Metastatic Liver Carcinoma in the Adrenal Gland (tissue), 2 donors: ENCODE data around the genes C1orf50, CFAP144 and MPL.

DNA sequence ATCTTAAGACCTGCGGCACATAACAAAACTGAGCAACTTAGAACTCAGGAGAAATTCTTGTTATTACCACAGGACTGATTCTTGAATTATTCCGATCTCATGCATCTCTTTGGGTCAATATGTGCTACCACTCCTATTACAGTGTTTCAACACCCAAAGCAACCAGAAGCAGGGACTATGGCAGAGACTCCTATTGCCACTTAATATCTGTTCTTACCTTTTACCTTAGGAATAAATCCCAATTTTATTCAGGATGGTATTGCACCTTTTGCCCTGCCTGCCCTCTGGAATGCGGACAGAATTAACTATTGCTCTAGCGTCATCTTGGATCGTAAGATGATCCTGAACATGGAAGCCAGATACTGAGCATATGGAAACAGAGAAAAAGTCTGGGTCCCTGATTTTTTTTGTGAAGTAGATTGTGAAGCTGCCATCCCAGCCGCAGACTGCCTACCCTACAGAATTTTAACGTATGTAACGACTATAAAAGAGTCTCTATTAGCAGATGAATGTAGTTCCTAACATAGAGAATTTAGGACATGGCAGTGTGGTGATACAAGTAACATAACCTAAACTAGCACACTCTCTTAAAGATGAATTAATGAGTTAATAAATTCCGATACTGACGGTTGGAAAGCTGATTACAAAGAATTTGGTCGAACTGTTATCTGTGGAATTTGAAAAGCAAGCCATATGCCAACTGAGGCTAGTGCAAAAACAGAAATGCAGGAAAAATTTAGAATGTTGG, 51.2 kb downstream of the FOXJ3 start:
- PRO-cap, 2 experiments, result no peak in any of the 2 experiments

GRCh38 chr1:42333765-42334142, 1.3 kb downstream of the FOXJ3 start:
- PRO-cap, 2 experiments, result no peak in any of the 2 experiments

GRCh38 chr1:42698036-42699091, 16.1 kb downstream of the YBX1 start:
- PRO-cap, 2 experiments, result no peak in any of the 2 experiments

GRCh38 chr1:42703401-42704275, 21.4 kb downstream of the YBX1 start:
- PRO-cap, 2 experiments, result no peak in any of the 2 experiments

GRCh38 chr1:42735776-42736382, 4.2 kb downstream of the CLDN19 start:
- PRO-cap, 2 experiments, result no peak in any of the 2 experiments

GRCh38 chr1:42766912-42768046, at the start of gene C1orf50:
TSS of gene C1orf50 (plus strand) at chr1:42767249.
- PRO-cap, 2 experiments, result peak in 2 of 2 experiments; most common plus-strand start chr1:42767285 (in 2); most common minus-strand start chr1:42766986 (in 2)

GRCh38 chr1:42967078-42967680, 8.5 kb upstream of the SLC2A1 start:
- PRO-cap, 2 experiments, result no peak in any of the 2 experiments

DNA sequence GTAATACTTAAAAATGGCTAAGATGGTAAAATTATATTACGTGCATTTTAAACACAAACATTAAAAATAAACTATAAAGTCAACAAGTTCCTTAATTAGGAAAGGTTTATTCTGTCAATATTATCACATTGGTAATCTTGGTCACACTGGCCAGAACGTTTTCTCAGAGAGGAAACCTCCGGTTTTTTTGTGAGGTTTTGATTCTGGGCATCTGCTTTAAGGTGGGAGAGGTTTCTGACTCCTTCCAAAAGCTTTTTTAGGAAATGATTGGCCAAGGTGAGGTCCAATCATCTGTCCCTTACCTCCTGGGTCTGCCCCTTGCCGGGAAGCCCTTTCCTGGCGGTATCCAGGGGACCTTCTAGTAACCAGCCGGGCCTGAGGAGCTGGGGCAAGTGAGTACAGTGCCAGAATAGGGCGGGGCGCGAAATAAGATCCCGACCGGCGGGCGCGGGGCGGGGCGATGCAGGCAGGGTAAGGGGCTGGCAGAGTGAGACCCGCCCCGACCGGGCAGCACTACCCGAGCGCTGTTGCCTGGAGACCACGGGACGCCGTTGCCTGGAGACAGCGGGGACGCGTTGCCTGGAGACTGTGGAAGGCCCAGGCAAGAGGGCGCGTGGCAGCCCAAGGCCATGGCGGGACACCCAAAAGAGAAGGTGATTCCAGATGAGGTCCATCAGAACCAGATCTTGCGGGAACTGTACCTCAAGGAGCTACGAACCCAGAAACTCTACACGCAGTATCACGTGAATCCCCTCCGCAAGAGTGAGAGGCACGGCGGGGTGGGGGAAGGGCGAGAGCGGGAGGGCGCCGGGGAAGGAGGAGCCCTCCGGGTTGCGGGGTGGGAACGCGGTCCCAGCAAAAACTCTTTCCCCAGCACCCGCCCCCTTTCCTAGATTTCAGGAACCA, at the start of gene CFAP144:
Gene CFAP144 (plus strand): TSS at position 582 of the 906 bp plus-strand sequence.
- PRO-cap, 2 experiments, result no peak in any of the 2 experiments

- PRO-cap, 2 experiments, result no peak in any of the 2 experiments
These were observed 34.0 kb upstream of the TMEM125 start for GRCh38 chr1:43235719-43236196.

DNA sequence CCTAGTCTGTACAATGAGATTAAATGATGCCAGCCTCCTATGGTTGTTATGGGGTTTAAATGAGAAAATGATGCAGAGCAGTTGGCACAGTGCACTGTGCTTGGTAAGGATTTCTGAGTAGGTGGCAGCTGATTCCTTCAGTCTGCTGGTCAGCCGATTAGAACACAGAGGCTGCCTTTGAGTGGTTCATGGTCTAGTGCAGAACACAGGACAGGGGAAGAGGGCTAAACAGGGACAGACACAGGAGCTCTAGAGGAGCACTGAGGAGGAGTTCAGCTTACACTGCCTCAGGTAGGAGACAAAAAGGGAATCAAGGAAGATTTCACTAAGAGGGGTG, 1.4 kb downstream of the TIE1 start:
- PRO-cap, 2 experiments, result no peak in any of the 2 experiments

DNA sequence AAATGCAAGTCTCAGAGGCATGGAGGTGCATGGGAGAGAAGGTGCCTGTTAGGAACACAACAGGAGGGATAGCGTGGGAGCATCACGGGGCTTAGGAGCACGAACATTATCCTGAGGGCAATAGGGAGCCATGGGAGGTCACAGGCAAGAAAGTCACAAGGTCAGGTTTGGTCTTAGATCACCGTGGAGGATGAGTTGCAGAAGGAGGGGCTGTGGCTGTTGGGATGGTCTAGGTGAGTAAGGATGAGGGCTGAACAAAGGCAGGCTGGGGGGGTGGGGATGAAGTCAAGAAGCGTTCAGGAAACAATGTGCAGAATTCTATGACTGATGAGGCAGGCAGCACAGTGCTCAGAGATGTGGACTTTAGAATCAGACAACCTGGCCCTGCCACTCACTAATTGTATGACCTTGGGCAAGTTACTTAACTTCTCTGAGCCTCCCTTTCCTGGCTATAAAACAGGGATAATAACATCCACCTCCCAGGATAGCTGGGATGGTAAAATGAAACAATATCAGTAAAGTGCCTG, 1.9 kb downstream of the TIE1 start:
- PRO-cap, 2 experiments, result no peak in any of the 2 experiments

DNA sequence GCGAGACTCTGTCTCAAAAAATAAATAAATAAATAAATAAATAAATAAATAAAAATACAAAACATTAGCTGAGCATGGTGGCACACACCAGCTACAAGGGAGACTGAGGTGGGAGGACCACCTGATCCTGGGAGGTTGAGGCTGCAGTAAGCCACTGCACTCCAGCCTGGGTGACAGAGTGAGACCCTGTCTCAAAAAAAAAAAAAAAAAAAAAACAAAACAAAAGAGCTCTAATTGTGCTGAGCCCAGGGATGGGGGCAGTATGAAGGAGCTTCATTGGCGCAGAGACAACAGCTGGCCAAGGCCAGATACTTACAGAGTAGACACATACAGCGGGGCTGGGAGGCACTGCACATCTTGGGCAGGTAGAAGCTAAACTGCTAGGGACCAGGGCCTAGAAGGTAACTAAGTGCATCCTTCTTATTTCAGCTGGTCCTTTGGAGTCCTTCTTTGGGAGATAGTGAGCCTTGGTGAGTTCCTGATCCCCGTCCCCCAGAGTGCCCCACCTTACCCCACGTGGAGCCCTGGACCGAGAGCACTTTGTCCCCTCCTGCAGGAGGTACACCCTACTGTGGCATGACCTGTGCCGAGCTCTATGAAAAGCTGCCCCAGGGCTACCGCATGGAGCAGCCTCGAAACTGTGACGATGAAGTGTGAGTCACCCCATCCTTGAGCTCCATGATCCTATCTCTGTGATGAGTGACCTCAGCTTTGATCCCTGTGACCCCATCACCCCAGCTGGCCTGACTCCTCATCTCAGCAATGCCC, 16.6 kb upstream of the MPL start:
- PRO-cap, 2 experiments, result no peak in any of the 2 experiments

GRCh38 chr1:43337547-43338120, at the start of gene MPL:
TSS of gene MPL (plus strand) at chr1:43337818.
- PRO-cap, 2 experiments, result no peak in any of the 2 experiments

DNA sequence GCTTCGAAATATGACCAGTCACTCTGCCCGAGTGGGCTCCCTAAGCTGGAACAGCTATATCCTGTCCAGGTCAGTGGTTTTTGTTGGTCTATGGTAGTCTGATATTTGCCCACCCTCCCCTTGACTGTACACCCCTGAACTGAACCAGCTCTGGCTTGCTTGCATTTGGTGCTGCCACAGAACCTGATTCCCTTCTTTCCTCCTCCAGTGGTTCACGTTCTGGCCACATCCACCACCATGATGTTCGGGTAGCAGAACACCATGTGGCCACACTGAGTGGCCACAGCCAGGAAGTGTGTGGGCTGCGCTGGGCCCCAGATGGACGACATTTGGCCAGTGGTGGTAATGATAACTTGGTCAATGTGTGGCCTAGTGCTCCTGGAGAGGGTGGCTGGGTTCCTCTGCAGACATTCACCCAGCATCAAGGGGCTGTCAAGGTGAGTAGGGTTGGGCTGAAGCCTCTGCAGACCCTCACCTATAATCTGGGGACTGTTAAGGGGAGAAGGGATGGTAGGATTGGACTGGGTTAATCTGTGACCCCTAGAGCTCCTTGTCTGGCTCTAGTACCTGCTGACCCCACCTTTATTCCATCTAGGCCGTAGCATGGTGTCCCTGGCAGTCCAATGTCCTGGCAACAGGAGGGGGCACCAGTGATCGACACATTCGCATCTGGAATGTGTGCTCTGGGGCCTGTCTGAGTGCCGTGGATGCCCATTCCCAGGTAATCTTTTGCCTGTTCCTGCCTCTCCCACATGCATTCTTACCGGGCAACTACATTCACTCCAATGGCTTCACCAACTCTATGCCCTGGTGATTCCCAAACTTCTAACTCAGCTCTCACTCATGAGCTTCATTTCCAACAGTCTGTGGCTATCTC, 2.0 kb downstream of the CDC20 start:
- PRO-cap, 2 experiments, result no peak in any of the 2 experiments

DNA sequence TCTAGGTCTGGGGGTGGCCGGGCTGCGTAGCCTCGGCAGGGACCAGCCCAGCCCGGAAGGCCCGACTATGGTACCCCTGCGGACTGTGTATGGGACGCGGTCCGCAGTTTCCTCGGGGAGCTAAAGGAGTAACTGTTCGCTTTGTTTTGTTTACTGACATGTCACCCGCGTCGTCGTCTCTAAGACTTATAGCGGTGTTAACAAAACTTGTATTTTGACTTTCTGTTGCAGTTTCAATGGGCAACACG, 300 bp downstream of the SZT2 start:
- PRO-cap, 2 experiments, result no peak in any of the 2 experiments

- PRO-cap, 2 experiments, result peak in 1 of 2 experiments; most common plus-strand start chr1:43453374 (in 1)
These were observed 792 bp downstream of the HYI start for GRCh38 chr1:43452557-43453720.

GRCh38 chr1:43543369-43543980, 12.8 kb downstream of the PTPRF start:
- PRO-cap, 2 experiments, result peak in 1 of 2 experiments; most common plus-strand start chr1:43543856 (in 1); most common minus-strand start chr1:43543605 (in 1)

DNA sequence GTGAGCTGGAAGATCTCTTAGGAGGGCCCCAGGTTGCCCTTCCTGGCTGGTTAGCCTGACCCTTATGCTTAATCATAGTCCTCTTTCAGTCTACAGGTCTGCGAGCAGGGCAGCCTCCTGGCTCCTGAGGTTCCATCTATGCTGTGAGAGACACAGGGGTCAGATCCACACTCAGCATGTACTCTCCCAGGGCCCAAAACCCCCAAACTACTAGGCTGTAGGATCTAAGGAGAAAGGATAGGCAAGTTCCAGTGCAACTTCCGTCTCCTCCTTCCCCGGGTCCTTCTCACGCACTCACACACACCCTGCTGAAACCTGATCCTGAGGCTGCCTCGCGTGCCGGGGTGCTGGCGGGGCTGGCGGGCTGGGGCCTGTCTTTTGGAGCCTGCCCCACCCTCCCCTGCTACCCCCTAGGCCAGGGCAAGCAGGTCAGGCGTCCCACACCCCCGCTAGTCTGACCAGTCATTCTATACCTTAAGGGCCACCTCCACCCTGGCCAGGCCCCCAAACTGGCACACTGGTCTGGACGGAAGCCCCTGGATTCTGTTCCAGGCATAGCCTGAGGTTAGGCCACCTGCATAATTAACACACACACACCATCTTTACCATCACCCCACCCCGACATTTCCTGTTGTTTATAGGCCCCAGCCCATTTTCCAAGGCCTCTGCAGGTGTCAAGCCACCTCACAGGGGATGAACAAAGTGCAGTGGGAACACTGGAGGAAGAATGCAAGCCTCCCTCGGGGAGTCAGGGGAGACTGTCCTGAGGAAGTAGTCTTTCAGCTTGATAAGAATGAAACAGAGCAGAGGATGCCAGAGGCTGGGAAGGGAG, 48.3 kb upstream of the ARTN start:
- PRO-cap, 2 experiments, result no peak in any of the 2 experiments

DNA sequence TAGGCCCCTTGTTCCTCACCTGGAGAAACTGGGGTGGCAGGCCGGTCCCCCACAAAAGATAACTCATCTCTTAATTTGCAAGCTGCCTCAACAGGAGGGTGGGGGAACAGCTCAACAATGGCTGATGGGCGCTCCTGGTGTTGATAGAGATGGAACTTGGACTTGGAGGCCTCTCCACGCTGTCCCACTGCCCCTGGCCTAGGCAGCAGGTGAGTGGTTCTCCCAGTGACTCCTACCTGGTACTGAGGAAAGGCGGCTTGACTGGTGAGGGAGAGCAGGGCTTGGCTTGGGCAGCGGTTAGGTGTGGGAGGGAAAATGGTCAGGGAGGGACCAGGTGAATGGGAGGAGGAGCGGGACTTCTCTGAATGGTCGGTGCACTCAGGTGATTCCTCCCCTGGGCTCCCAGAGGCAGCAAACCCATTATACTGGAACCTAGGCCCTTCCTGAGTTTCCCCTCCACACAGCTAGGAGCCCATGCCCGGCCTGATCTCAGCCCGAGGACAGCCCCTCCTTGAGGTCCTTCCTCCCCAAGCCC, 2.0 kb downstream of the ARTN start:
- PRO-cap, 2 experiments, result no peak in any of the 2 experiments

GRCh38 chr1:44023699-44024147, 7.5 kb downstream of the SLC6A9 start:
- PRO-cap, 2 experiments, result no peak in any of the 2 experiments